ENCODE measurements around a stretch of chr18.

GRCh38 chr18:46431515-46432086, 97.8 kb downstream of the RNF165 start:
- RRBS: no CpG with 5 or more reads among the region's 3 CpGs

DNA sequence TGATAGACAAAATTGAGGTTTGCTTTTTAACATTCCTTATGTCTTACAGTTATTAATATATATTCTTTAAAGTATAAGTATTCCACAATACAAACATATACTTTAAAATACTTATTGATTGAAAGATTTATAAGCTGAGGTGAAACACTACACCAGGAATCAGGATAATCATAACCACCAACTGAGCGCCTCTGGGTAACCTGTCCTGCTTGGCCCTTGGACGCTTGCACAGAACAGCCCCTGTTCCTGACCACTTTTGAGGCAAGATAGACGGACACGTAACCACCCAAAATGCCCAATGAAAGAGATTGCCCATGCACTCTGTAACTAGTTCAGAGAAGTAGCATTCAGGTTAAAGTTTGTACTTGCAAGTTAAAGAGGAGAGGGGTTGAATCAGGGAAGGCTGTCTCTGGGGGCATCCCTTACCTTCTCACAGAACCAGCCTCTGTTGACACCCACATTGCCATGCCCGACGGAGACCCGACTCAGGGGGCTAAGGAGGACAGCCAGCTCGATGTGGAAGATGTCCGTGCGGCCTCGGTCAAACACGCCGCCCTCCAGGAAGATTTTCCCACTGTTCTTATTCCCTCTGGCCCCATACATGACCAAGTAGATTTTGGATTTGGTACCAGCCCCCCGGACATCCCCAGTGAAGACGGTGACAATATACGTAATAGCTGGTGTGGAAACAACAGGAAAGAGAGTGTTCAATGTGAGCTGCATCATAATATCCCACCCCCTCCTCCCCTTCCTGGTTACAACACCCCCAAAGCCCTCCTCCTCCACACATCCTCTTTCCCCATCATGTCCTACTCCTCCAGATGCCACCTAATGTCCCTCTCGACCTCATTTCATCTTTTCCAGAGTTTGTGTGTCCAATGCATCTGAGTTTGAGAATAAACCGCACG, 56.0 kb downstream of the LOXHD1 start:
- RRBS: no CpG with 5 or more reads among the region's 19 CpGs

- RRBS: no CpG with 5 or more reads among the region's 2 CpGs
Measured at GRCh38 chr18:46805912-46806439, 49.1 kb upstream of the ST8SIA5 start.

DNA sequence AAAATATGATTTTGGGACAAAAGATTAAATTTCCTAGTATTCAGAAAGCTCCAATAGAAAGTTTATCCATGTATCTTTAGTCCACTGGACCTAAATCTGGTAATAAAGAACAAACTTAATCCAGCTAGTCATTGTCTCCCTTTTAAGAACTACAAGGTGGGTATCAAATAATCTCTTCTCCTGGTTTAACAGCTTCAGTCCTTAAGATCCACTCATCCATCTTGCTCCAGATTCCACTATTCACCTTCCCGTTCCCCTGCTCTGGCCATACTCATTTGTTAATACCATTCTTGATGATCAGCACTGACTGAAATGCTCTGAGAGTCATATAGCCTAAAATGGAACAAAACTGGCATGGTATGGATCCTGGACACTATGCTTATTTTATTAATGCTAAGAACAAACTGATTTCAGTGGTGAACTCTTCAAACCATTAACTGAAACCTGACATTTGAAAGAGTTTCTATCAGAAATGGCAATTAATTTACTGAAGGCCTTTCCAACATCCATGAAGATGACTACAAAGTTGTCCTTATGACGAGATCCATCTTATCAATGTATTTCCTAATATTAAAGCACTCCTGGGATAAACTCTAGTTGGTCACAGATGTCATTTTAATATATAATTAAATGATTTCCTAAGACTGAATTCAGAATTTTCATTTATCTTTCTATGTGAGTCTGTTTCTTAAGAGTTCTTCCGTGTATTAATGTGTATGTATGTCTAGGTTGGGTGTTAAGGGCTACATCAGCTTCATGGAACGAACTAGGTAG, 68.7 kb upstream of the ST8SIA5 start:
- RRBS: no CpG with 5 or more reads among the region's 4 CpGs

- RRBS: no CpG with 5 or more reads among the region's 4 CpGs
Measured at GRCh38 chr18:46829543-46830000, 72.7 kb upstream of the ST8SIA5 start.

- RRBS: no CpG with 5 or more reads among the region's 6 CpGs
Measured at GRCh38 chr18:47098724-47099349, 51.5 kb downstream of the HDHD2 start.

DNA sequence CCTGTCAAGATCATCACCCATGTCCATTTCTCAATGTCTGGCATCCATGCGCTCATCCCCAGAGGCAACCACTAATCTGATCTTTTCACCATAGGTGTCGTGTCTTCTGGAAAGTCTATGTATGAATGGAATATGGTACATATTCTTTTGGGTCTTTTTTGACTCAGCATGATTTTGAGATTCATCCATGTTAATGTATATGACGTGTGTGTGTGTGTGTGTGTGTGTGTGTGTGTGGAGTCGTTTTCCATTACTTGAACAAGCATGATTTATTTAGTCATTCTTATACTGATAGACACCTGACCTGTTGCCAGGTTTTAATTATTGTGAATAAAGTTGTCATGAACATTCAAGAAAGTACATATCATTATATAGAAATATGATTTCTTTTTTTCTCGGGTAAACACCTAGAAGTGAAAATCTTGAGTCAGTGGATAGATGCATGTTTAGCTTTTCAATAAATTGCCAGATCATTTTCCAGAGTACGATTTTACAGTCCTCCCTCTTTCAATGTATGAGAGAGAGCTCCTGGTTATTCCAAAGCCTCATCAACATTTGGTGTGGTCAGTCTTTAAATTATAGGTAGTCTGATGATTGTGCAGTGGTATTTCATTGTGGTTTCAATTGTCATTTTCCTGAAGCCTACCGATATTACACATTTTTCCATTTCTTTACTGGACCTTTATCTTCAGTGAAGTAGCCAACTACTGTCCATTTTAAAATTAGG, 51.0 kb downstream of the SMAD2 start:
- RRBS: no CpG with 5 or more reads among the region's 7 CpGs

- RRBS: no CpG with 5 or more reads among the region's 9 CpGs
Measured at GRCh38 chr18:47967842-47968597, 37.6 kb upstream of the SMAD2 start.

- RRBS: no CpG with 5 or more reads among the region's 11 CpGs
Measured at GRCh38 chr18:48022560-48023164, 92.2 kb upstream of the SMAD2 start.

DNA sequence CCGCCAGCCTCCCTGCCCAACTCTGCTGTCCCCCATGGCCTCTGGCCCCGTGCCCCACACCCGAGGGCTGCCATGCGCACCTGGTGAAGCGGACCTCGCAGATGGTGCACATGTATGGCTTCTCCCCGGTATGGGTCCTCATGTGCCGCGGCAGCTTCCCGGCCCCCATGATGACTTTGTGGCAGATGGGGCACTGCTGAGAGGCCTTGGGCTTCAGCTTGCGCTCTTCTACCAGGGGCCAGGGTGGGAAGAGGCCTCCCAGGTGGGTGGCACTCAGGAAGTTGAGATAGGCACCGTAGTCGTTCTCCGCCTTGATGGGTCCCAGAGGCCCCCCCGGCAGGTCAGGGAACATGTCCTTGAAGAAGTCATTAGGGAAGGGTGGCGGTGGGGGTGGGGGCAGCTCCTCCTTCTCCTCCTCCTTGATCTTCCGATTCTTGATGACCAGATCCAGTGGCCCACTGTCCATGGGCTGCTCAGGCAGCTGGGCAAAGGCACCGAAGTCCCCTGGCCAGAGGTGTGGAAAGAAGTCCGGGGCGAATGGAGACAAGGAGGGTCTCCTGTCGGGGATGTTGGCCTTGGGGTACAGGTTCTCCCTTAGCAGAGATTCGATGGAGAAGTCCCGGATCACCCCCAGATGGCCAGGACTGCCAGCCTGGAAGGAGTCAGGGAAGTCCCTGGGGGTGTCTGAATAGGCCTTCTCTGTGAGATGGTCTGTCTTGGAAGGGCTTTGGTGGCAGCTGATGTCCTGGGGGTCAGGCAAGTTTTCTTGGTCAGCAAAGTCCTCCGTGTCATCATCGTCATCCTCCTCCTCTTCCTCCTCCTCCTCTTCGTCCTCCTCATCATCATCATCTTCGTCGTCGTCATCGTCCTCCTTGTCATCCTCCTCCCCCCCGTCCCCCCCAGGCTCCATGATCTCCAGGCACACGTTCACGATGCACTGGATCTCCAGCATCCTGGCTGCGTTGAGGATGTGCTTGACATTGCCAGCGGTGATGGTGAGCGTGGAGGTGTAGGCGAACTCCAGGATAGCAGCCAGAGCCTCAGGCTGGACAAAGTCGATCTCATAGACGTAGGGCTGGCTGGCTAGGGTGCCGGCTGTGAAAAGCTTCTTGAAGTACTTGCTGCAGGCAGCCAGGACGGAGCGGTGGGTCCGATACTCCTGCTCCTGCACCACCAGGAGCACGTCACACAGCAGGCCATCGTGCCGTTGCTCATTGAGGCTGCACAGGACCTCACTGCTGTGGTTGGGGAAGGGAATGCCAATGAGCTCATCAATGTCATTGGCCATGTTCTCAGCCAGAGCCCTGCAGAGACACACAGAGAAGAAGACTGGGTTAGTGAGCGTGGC, 109.8 kb upstream of the SMAD2 start:
- RRBS: 92% methylated on average over 5 of the region's 47 CpGs

- RRBS: no CpG with 5 or more reads among the region's 13 CpGs
Measured at GRCh38 chr18:48356766-48357726, 52.1 kb downstream of the ZBTB7C start.

DNA sequence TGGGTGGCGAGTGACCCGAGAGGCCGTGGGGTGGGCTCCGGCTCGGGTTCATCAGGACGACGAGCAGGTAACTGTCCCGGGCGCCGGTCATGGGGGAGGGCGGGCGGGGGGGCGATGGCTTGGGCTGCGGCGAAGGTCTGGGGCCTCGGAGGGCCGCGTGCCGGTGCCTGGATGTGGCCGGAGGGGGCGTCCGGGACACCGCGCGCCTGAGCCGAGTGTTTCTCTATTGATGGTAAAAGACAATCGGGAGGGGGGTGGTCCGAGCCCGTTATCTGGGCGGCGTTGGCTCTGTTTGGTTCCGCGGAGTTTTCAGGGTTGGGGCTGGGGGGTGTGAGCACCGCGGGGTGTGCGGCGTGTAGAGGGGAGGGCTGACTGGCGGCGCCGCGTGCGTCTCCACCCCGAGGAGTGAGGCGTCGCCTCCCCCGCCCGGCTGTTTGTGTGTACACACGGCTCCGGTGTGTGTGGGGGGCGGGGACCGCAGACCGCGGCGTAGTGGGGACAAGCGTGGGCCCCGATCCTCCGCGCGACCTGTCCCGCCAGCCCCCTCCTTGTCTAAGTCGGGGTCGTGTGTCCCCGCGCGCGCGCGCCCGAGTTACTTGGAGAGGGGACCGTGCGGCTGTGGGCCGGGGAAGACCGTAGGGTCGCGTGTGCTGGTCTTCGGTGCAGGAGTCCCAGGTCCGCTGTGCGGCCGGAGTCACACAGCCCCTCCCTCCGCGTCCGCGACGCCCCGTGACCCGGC, 1.6 kb downstream of the CTIF start:
- RRBS: 2% methylated on average over 29 of the region's 86 CpGs

DNA sequence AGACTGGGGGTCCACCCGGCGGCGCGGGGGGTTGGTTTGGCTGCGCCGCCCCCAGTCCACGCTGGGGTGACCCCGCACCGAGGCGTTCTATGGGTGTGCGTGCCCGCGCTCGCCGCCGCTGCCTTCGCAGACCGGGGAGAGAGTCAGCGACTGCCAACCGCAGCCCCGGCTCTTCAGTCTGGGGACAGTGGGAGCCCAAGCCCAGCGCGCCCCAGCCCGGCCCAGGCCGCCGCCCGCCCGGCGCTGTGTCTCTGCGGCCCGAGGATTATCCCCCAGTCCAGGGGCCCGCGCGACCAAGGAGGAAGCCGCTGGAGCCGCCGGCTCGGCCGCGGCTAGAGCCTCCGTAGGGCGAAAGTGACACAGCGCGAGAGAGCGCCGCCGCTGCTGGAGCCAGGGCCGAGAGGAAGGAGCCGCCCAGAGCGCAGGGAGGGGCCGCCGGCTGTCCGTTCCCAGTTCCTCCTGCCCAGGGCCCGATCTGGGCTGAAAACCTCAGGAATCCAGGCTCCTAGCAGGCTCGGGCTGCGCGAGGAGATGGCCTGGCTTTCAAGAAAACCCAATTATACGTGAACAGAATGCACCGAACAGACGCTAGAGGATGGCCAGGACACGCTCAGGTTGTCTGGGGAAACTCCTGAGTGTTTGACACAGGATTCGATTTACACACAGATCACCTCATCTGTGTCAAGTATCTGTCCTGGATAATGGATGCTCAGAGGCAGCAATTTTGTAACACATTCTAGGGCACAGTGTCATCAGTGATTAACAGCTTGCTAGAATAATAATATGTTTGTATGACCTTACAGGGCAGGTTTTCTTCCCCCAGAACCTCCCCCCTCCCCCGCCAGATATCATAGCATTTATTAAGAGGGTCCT, 2.4 kb downstream of the CTIF start:
- RRBS: 1% methylated on average over 14 of the region's 63 CpGs

DNA sequence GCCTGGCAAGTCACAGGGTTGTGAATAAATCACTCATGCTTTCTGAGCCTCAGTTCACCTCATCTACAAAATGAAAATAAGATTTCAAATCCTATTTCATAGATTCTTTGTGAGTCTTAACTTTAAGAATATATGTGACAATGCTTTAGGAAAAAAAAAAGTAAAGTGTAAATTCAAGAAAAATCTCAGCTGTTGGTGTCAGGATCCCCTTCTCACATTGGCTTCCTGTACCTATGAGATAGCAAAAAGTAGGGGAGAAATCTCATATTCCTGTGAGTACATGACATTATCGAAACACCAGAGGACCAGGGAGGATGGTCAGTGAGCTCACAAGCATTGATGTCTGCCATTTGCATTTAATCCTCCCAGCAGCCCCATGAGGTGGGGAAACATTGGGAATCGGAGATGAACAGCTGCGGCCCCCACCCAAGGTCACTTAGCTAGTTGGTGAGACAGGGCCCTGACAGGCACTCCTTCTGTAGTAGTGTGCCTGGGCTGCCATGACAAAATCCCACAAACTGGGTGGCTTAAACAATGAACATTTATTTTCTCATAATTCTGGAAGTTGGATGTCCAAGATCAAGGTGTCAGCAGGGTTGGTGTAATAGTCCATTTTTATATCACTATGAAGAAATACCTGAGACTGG, 29.3 kb downstream of the CTIF start:
- RRBS: no CpG with 5 or more reads among the region's 3 CpGs

DNA sequence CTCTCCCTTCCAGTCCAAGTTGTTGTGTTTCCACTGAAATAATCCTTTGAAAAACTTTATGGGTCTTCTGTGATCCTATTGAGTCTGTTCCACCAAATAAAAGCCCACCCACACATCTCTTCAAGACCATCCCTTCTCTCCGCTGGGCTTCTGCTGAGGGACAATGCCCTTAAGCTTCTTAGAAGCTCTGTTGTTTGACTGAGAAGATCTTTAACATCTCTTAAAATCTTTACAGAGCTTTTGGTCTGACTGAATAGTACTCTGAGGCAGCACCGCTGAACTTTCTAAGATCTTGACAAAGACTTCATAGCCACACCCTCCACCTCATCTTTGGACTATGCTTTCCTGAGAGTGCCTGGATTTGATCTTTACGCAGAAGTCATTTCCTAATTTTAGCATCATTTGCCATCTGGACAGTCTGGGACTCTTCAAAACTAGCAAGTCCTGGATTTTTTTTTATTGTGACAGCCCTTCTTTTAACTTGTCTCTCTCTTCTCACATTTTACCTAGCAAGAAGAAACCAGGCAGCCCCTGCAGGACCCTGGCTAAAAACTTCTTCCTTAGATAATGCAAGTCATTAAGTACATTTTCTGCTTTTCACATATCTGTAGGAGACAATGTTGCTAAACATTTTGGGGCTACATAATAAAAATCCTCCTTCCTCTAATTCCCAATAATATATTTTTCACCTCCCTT, 188.8 kb downstream of the CTIF start:
- RRBS: no CpG with 5 or more reads among the region's 3 CpGs

DNA sequence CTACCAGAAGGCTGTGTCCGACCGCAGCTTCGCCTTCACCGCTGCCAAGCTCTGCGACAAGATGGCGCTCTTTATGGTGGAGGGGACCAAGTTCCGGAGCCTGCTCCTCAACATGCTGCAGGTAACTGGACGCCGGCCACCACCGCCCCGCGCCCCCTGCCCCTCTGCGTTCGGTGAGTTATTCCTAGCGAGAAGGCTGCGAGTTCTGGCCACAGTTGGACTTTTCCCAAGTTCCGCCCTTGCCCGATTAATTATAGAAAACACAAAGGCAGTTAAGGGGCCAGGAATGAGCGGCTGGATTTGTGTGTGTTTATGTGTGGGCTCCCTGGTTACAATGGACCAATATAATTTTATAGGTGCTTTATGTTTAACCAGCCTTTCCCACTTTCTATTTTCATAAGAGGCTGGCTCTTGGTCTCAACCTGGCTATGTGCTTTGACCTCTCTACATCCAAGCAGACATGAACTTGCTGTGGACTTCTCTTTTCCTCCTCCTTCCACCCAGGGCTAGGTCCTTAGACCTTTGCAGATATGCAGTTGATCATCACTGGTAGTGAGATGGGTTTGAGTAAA, 189.1 kb downstream of the SMAD7 start:
- RRBS: no CpG with 5 or more reads among the region's 19 CpGs

DNA sequence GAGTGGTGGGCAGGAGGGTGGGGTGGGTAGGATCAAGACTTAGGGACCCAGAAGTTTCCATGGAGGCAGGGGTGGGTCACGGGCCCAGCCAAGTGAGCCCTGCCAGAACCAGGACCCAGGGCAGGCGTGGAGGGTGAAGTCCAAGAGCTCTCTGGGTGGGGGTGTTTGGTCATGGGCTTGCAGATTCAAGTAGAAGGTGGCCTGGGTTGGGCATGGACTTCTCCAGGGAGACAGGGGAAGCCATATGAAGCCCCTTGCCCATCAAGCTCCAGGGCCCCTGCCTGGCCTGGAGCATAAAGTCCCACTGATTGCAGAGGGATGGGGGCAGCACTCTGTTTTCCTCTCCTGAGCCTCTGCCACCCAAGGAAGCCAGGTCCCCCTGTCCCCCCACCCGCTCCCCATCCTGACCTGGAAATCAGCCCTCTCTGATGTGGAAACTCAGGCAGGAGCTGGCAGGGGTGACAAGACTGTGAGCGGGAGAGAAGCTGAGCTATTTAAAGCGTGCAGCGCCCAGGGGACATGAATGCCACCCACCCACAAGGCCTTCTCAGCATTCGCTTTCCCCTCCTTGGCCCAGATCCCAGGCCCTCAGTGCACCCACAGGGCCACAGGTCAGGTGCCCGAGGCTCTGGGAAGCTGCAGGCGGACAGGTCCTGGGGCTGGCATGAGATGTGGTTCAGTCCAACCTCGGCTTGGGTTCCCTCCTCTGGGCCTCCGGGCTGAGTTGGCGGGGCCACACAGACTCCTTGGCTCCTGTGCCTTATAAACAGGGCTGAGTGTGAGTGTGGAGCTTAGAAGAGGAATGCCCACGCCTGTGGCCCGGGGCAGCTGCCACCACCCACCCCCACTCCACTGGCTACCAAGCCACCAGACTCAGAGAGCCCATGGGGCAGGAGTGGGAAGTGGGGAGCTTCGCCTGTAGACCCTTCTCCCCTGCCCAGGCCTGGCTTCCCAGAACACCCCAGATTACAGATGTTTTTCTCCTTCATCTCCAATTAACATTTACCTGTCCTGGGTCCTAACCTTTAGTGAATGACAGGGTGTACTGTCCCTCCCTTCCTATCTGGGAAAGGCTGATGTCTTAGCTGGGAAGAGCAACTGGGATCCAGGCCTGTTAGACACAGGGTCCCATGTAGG, 168.4 kb downstream of the SMAD7 start:
- RRBS: 85% methylated on average over 4 of the region's 15 CpGs

DNA sequence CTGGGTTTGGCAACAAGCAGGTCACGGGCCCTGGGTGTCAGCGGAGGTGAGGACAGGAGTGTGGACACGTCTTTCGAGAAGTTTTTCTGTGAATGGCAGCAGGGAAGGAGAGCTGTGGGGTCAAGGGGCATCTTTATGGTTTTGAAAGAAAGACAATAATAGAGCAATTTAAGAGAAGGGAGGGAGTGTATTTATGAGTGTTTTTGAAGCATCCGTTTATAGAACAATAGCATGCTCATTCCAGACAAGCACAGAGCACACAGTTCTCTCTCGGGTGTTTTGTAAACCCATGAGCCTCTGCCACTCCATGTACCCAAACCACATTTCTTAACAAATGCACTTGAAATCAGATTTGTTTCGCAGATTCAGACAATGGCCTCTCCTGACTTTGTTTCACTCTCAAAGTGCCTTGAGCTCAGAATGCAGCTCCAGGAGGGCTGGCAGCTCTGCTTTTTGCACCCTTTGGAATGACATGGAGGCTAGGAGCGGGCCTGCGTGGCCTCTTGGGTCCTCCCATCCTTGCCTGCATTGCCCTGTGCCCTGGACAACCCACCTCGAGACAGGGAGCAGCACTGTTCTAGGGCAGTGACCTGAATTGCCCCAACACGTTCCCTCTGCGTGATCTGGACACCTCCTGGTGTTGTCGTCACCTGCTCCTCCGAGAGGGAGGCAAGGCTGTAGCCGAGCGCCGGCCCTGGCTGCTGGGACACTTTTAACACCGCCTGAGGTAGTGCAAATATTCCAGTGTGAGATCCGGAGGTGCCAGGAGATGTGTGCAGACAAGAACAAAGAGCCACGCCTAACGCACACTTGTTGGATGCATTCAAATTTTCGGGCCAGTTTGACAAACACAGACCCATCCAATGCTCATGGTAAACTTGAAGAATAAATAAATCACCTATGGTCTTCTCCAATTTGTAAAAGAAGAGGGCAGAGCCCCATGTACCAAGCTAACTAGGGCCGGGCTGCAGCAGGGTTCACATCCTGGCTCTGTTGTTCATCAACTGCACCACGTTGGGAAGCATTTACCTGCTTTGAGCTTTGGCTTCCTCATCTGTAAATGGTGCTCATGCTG, 131.6 kb downstream of the SMAD7 start:
- RRBS: 90% methylated on average over 1 of the region's 24 CpGs

- RRBS: 80% methylated on average over 5 of the region's 22 CpGs
Measured at GRCh38 chr18:48878827-48879615, 71.7 kb downstream of the SMAD7 start.

Measured in iris pigment epithelial cell (primary cell).